Ileum (tissue), 1 donor: ENCODE measurements around a stretch of chr3.

GRCh38 chr3:60257381-60257817, 993.9 kb downstream of the FHIT start:
- PRO-cap: no peak

- PRO-cap: no peak
Measured at GRCh38 chr3:60319518-60319991, 931.7 kb downstream of the FHIT start.

DNA sequence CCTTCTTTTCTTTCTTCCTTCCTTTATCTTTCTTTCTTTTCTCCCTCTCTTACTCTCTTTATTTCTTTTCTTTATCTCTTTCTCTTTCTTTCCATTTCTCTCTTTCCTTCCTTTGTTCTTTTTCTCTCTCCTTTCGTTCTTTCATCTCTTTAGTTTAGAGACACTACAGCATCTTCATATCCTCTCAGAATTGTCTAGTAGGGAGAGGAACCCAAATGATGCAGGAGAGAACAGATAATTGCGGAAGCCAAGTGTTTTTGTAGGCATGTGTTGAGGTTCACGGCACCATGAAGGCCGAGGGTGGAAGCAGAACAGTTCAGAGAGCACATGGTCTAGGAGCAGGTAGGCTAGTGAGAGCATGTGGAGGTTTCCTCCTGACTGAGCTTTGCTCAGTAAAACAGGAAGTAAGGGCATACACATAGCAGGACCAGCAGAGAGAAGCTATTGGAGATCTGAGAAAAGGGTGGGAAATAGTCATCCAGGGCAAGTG, 491.2 kb downstream of the FHIT start:
- PRO-cap: no peak

DNA sequence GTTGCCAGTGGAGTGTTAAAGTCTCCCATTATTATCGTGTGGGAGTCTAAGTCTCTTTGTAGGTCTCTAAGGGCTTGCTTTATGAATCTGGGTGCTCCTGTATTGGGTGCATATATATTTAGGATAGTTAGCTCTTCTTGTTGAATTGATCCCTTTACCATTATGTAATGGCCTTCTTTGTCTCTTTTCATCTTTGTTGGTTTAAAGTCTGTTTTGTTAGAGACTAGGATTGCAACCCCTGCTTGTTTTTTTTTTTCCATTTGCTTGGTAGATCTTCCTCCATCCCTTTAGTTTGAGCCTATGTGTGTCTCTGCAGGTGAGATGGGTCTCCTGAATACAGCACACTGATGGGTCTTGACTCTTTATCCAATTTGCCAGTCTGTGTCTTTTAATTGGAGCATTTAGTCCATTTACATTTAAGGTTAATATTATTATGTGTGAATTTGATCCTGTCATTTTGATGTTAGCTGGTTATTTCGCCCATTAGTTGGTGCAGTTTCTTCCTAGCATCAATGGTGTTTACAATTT, 287.2 kb downstream of the FHIT start:
- PRO-cap: no peak

- PRO-cap: no peak
Measured at GRCh38 chr3:61563481-61564131, 2.2 kb downstream of the PTPRG start.

DNA sequence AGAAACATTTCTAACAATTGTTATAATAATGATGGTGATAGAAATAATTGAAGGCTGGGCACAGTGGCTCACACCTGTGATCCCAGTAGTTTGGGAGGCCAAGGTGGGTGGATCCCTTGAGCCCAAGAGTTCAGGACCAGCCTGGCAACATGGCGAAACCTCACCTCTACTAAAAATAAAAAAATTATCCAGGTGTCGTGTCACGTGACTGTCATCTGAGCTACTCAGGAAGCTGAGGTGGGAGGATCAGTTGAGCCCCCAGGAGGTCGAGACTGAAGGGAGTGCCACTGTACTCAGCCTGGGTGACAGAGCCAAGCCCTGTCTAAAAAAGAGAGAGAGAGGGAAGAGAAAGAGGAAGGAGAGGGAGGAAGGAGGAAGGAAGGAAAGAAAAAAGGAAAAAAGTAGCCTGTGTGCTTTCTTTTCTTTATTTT, 140.2 kb downstream of the PTPRG start:
- PRO-cap: no peak

- PRO-cap: no peak
Measured at GRCh38 chr3:61807651-61808395, 246.5 kb downstream of the PTPRG start.

GRCh38 chr3:61847748-61848531, 286.6 kb downstream of the PTPRG start:
- PRO-cap: no peak

DNA sequence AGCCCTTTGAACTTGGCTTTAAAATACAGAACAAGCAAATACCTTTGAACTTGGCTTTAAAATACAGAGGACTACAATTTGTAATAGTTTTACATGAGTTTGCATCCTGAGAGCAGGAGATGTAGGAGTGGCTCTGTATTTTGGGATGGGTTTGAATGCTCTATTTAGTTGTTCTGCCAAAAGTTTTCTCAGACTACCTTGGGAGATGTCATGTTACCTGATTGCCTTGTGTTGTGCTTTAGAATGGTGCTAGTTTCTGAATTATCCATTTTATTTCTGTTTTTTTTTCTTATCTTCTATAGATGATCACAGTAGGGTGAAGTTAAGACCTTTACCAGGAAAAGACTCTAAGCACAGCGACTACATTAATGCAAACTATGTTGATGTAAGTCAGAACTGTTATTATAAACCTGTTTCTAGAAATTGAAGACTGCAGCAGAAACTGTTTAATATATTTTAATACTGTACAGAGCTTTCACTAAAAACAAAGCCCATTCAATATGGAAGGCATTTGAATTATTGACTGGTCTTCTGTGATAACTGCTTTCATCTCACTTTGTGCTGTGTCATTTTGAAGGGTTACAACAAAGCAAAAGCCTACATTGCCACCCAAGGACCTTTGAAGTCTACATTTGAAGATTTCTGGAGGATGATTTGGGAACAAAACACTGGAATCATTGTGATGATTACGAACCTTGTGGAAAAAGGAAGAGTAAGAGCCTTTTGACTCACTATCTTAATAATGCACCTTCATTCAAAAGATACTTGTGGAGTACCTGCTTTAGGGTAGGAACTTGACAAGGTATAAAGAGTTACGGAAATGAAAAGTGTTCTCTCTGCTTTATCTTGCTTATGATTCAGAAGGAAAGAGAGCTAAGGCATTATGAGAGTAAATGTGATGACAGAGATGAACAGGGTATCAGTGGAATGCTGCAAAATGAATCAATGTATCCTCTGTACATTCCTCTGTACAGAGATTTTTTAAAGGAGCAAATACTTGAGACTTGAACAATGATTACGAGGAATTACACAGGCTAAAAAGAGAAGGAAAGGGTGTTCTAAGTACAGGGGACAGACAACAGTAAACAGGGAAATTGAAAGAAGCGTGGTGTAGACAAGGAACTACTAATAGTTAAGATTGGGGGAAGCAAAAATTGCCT, 51.3 kb upstream of the C3orf14 start:
- PRO-cap: no peak

DNA sequence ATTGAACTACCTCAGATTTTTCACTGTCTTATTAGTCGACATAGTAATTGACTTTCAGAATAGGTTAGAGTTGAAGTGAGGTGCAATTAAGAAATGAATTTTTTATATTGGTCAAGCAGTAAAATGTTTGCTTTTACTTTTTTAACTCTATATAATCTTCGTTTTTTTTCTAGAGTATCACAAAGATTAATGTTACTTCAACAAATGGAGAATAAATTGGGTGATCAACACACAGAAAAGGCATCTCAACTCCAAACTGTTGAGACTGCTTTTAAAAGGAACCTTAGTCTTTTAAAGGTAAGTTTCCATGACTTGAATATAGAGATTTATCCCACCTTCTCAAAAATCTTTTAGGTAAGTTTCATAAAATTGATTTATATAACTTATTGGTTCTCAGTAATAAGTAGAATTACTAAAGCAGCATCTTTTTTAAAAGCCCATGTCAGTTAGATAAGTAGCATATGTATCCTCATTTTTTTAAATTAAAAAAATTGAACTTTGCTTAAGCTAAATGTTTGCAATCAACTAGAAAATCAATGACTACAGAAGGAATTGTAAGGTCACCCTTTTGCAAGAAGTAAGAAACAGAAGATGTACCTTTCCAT, 3.0 kb downstream of the C3orf14 start:
- PRO-cap: no peak

GRCh38 chr3:62872187-62872692, 3.0 kb downstream of the CADPS start:
- PRO-cap: no peak

- PRO-cap: no peak
Measured at GRCh38 chr3:62873601-62874446, 1.4 kb downstream of the CADPS start.

DNA sequence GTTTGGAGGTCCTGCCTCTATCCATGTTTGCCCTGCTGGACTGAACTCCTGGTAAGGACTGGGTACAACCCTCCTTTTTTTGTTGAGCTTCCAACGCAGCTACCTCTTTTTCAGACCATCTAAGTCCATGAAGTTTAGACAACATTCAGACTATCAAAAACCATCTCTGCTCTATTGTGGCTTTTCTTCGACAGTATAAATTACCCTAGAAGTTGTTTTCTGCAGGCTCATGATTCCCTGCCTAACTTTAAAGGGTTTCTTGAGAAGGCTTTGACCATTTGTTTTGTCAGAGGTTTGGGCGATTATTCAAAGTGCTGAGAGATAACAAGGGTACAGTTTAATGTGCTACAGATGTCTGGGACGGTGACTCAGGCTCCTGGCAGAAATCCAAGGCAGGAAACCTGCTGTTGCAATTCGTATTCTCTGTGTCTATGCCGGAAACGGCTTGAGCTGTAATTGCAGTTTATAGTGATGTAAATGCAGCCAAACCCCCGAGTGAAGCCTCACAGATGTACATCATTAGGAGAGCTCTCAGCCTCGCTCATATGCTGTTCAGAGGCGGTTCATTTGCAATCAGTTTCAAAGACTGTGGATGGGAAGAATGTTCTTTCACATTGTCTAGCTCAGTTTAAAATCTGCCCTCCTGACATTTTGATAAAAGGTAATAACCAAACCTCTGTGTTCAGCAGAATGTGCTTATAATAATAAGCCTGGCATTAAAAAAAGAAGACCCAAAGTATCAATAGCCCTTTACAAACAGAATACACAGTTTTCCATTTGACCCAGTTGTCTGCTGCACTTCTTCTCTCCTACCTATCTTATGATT, 65.6 kb downstream of the SYNPR start:
- PRO-cap: no peak

DNA sequence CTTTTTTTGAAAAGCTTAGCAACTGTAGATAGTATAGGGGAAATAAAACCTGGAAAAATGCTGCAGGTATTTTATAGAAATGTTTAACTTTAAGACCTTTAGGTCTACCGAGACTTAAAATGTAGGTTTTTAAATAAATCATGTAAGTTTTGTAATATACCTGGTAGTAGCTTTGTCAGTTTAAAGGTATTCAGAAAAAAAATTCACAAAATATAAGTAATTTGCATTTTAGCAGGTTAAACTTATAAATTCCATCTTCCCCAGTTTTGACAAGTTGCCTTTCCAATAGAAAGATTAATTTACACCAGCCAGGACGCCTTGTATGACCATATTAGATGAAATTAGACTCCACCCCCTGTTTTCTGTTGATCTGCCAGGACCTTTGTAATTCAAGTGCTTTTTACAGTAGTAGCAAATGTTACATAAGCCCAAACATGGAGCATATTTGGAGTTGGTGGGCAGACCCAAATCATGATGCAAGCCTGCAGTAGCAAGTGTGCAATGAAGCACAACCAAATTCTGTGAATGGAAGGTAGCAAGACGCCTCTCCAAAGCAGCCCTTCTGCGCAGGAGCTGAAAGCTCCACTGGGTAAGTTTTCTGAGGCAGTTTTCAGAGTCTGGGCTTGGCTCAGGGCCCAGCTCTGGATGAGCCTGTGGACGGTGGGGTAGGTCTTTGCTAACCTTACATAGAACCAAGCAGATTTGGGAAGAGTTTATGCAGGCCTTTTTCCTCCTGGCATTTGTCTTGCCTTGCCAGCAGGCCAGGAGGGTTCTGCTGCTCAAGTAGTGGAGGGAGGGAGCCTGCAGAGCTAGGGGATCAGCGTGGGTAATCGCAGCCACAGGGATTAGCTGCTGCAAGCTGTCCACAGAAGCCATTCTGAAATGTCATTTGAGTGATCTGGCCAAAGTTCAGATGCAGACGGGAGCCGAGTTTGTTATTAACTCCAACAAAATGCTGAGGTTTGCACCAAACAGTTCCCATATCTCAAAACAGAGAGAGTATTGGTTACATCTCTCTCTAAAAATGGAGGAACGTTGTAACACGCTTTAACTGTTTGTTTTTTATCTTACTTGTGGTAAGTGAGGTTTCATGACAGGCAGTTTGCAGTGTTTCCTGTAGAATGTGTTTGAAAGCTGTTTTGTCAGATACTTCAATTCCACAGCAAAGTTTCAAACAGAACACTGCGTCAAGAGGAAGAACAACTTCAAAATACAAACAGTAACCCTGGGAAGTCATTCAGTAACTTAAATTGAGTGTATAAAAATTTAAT, 55.5 kb downstream of the PSMD6 start:
- PRO-cap: bidirectional peak, plus-strand start at position 1,183 of the sequence, minus-strand start at position 879 of the sequence

DNA sequence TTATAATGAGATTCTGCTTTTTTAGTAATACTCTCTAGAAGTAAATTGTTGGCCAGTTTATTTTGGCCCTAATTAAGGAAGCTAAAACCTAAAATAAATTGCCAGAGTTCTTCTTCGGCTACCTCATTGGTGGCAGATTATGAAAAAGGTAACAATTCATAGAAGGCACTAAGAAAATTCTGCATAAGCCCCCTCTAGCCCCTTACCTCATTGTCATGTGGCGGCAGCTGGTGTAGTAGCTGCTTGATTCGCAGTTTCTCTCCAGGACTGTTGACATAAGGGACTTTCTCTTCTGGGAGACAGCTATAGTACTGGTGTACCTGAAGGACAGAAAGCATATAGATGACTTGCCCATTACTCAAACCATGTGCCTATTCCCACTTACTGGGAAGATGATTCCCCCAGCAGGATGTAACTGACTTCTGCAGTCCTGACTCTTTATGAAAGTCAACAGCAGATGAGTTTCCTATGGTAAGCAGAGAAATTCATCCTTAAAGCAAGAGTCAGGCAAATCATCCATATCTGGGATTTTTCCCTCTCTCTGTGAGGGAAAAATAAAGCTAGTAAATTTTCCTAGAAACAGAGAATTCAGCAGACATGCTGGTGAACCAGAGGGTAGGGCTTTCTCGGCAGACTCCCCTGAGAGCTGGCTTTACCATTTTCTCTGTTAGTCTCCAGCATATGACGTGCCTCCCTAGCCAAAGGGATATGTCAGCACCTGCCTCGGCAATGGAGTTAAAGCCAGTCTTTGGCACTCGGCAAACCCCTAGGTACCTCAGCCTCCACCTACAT, 62.3 kb downstream of the PRICKLE2 start:
- PRO-cap: no peak

- PRO-cap: no peak
Measured at GRCh38 chr3:64163794-64164251, 61.4 kb downstream of the PRICKLE2 start.

- PRO-cap: no peak
Measured at GRCh38 chr3:64187541-64188157, 37.6 kb downstream of the PRICKLE2 start.

DNA sequence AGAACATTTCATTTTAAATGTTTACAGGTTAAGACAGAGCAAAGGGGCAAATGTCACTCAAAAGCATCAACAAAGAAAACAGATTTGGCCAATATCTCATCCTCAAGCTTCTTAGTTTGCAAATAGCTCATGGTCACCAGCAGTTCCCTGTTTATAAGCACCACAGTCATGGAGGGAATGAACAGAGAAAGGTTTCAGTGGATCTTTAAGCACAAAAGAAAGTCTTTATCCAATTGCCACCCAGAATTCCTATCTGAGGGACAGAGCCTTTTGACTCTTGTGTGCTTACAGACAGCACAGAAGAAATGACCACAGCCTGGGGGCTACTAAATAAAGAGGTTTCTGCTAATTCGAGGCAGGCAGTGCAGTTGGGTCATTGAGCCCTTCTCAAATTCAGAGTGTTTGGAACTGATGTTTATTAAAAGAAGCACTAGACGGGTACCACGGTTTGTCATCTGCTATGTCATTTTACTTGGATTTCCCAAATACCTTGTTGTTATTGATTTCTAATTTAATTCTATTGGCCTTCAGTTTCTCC, 3.7 kb downstream of the PRICKLE2 start:
- PRO-cap: no peak

GRCh38 chr3:64238938-64239626, 13.8 kb upstream of the PRICKLE2 start:
- PRO-cap: no peak

DNA sequence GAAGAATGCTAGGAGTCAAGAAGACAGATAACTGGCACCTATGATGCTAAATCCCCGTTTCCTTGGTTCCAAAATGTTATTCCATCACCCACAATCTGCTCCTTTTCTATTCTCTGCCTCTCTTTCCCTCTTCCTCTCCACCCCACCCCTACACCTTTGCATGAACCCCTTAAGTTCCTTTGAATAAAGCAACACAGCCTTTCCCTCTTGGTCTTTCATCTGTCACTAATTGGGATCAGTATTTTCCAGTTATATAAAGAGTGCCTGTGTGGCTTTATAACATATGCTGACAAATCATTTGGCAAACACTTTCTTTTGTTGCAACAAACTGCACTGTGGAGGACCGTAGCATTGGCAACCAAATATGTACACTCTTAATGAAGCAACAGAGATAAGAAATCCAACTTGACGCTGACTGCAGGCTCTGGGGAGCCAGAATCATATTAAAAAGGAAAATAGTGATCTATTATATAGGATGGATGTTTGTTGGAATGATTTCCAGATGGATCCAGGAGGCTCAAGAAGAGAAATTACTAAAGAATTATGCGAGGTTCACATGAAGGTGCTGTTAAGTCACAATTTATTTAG, 120.1 kb upstream of the PRICKLE2 start:
- PRO-cap: no peak